Islet of Langerhans (tissue), 1 donor: ENCODE results near the gene GRP.

DNA sequence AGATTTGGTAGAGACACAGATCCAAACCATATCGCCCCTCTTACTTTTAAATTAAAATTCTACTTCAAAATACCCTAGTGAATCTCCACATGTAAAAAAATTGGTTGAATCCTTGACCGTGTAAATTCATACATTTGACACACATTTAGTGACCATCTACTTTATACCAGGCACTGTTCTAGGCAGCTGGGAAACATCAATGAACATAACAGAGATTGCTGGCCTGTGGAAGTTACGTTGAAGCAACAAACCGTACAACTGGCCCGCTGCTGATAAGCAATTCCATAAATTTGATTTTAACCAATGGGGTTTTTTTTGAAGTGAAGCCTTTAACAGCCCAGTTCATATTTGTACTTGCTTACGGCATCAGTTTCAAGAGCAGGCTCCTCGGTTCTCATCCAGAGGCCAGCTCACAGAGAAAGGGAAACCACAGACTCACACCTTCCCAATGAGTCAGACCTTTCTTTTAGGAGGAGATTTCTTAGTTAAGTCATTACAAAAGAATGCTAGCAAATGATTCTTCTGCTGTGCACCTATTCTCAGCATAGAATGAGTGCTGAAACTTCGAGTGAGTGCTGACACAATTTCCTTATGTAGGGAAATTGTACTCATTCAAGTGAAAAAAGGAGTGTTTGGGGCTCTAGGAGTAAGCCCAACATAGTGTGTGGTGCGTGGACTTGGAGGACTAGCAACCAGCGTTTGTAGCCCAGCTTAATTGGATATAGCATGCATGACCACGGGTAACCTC is 87.3 kb downstream of the ALPK2 start:
- RRBS: no CpG with 5 or more reads among the region's 11 CpGs

- RRBS: no CpG with 5 or more reads among the region's 5 CpGs
These were observed 79.2 kb downstream of the ALPK2 start for GRCh38 chr18:58549554-58550202.

DNA sequence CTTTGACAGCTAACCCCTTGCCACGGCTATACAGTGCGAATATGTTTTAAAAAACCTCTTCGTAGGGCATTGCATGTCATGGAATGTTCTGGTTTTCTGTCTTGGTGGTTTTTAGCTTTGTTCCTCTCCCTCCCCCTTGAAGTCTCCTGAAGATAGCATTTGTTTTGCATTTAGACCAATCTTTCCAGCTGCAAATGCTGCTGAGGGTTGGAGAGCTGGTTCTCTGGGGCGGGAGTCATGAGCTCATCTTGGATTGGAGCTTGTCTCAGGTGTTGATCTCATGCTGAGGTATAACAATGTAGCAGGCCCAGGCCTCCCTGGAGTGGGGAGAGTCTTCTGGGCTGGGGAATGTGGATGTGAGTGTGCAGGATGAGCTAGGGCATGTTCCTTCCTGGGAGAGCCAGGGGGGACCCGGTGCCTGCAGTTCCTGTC is 2.5 kb downstream of the ZNF532 start:
- RRBS: 35% methylated on average over 1 of the region's 5 CpGs

GRCh38 chr18:58974804-58975815 is 110.4 kb downstream of the ZNF532 start:
- RRBS: no CpG with 5 or more reads among the region's 18 CpGs

DNA sequence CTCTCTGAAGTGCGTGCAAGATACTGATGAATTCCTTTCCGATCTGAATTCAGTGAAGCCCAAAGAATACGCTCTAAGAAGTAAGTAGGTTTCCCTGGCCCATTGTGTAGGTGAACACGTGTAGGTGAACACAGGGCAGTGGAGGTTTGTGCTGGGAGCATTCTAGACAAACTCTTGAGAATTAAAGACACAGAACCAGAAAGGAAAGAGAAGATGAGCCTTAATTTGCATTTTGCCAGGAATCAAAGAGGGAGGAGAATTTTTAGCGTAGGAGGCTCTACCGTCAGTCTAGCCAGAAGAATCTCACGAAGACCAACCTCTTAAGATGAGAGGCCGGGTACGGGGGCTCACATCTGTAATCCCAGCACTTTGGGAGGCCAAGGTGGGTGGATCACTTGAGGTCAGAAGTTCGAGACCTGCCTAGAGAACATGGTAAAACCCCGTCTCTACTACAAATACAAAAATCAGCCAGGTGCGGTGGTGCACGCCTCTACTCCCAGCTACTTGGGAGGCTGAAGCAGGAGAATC is 132.2 kb downstream of the ZNF532 start:
- RRBS: no CpG with 5 or more reads among the region's 13 CpGs

DNA sequence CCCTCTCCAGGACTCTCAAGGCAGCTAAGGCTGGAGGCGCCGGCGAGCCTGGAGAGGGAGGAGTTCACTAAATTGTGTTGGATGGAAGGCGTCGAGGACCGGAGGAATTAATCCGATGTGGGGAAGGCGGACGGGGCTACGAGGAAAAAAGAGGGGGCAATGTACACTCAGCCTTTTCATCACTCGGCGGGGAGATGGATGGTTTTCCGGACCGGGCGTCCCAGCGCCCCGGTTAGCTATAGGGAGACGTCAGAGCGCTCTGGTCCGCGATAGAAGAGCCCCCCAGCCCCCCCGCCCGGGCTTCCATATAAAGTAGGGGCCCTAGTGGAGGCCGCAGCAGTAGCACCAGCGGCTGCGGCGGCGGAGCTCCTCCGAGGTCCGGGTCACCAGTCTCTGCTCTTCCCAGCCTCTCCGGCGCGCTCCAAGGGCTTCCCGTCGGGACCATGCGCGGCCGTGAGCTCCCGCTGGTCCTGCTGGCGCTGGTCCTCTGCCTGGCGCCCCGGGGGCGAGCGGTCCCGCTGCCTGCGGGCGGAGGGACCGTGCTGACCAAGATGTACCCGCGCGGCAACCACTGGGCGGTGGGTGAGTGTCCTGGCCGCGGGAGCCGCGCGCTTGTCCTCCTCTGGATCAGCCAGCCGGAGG is at the start of gene GRP:
GRP (plus strand) TSS at position 336 of the 642 bp plus-strand sequence.
- RRBS: 5% methylated on average over 31 of the region's 58 CpGs

- RRBS: no CpG with 5 or more reads among the region's 3 CpGs
These were observed 6.0 kb downstream of the LMAN1 start for GRCh38 chr18:59353089-59353399.

DNA sequence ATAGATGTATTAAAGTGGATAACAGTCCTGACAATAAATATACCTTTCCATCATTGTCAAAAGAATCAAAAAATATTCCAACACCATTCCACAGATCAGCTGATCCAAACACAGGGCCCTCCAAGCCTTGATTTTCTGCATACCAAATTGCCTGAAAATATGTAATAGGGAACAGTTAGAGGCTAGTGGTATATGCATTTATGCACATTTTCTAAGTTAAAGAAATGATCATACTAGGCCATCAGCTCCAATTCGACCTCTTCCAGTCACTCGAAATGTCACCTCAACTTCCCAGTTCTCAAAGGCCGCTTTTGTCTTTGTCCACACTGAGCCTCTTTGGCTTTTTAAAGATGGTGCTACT is 3.8 kb downstream of the LMAN1 start:
- RRBS: no CpG with 5 or more reads among the region's 3 CpGs

GRCh38 chr18:59509747-59510502 is 150.9 kb upstream of the LMAN1 start:
- RRBS: no CpG with 5 or more reads among the region's 7 CpGs

- RRBS: no CpG with 5 or more reads among the region's 10 CpGs
These were observed 64.1 kb upstream of the CCBE1 start for GRCh38 chr18:59761247-59761731.

DNA sequence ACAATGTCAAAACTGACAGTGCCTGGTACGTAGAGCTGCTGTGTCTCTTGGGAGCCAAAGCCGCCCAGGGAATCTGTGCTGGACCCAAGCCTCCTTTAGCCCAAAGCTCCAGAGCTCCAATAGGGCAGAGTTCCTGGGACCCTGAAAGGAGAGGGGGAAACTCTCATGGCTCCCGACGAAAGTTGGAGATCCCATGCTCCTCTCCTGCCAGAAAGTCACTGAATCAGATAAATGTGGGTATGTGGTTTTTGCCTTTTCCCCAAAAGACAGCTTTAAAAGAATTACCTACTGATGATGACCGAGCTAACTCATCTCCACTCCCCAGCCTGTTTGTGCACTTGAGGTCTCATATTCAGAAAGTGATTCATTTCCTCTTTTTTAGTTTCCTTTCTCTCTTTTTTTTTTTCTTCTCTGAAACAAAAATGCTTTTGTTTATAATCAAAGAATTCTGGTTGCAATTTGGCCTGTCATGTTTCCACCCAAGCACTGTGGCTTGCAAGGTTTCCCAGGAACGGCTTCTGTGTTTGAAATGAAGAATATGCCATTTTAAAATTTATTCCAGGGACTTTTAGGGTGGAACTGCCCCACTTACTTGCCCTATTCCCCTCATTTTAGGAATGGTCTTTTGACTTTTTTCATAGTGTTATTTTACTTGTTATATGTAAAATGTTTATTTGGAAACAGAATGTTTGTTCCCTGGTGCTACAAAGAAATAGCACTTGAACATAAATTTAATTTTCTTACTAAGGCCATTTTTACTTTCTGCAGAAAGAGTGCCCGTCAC is 14.0 kb upstream of the PMAIP1 start:
- RRBS: no CpG with 5 or more reads among the region's 7 CpGs

GRCh38 chr18:59900833-59901319 is 1.1 kb downstream of the PMAIP1 start:
- RRBS: no CpG with 5 or more reads among the region's 10 CpGs

DNA sequence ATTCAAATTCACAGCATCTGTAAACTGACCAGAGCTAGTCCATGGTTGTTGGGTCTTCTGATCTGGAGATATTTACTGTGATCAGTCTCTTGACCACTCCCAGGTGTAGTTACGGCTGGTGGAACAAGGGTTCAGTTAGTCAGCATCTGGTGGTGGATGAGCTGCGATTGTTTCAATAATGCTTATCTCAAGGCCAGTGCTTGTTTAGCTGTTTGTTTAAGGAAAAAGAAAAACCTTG is 80.5 kb downstream of the PMAIP1 start:
- RRBS: no CpG with 5 or more reads among the region's 2 CpGs

DNA sequence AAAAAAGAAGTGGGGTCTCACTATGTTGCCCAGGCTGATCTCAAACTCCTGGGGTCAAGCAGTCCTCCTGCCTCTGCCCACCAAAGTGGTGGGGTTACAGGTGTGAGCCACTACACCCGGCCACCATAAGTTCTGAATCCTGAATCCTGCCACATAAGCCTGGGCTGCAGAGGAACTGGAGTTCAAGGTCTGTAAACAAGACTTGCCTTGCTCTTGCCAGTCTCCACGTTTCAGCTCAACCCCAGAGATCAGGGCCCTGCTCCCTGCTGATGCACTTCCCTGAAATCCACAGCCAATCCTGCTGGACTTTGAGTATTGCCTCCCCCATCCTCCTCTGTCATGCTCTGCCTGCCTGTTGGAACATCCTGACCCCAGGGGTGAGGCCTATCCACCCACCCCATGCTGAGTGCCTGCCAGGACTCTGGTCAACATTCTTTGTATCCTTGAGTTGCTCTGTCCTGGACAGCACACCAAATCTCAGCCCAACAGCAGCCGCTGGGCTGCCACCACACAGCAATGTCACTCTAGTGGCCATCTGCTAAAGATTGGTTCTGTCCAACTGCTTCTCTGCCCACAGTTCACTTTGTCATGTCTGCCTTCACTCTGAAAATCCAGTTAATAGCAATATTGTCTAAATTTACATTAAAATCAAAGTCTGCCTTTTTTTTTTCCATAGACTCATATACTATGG is 243.8 kb downstream of the RNF152 start:
- RRBS: no CpG with 5 or more reads among the region's 3 CpGs

DNA sequence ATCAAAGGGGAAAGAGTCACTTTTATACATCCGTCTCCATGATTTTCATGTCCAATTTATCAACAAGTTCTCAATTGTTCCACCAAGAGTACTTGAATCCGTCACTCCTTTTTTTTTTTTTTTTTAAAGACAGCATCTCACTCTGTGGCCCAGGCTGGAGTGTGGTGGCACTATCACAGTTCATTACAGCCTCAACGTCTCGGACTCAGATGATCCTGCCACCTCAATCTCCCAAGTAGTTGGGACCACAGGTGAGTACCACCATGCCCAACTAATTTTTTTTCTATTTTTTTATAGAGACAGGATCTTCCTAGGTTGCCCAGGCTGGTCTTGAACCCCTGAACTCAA is 240.7 kb downstream of the RNF152 start:
- RRBS: no CpG with 5 or more reads among the region's 4 CpGs

GRCh38 chr18:61735780-61736140 is 157.0 kb downstream of the RNF152 start:
- RRBS: no CpG with 5 or more reads among the region's 5 CpGs

- RRBS: no CpG with 5 or more reads among the region's 6 CpGs
These were observed 156.6 kb downstream of the RNF152 start for GRCh38 chr18:61736141-61736609.

- RRBS: no CpG with 5 or more reads among the region's 1 CpG
These were observed 59.9 kb downstream of the RNF152 start for GRCh38 chr18:61832972-61833221.

GRCh38 chr18:61838486-61839348 is 54.1 kb downstream of the RNF152 start:
- RRBS: no CpG with 5 or more reads among the region's 8 CpGs

- RRBS: no CpG with 5 or more reads among the region's 6 CpGs
These were observed 15.7 kb downstream of the RNF152 start for GRCh38 chr18:61876980-61877645.